Amniotic epithelial cell (primary cell): ENCODE measurements around the gene INSIG2.

GRCh38 chr2:112640364-112641340 lies 5.1 kb upstream of the SLC20A1 start:
- RRBS: no CpG with 5 or more reads among the region's 8 CpGs

- RRBS: no CpG with 5 or more reads among the region's 8 CpGs
Measured at GRCh38 chr2:112833345-112833708, 3.3 kb downstream of the IL1B start.

GRCh38 chr2:113078327-113078794 lies 10.6 kb downstream of the IL1F10 start:
- RRBS: no CpG with 5 or more reads among the region's 6 CpGs

DNA sequence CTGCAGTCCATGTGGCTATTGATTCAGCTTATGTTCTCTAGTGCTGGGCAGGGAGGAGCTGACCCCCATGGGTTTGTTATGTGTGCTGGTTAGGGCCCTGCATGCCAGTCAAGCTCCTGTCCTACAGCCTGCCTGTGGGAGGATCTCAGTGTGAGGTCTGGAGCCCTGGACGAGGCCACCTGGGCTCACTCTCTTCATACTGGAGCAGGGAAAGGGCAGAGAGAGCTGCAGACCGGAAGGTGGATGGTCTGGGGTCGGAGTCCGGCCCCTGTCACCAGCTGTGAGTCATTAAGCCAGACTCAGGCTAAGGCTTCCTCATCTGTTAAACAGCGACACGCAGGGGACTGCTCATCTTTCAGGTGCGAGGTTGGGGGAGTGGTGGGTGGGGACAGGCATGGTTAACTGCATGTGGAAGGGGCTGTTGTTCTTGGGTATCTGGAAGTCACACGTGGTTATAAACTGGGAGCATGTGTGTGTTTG lies 6.6 kb downstream of the PSD4 start:
- RRBS: no CpG with 5 or more reads among the region's 8 CpGs

GRCh38 chr2:113195789-113196436 lies 22.1 kb downstream of the PSD4 start:
- RRBS: no CpG with 5 or more reads among the region's 11 CpGs

DNA sequence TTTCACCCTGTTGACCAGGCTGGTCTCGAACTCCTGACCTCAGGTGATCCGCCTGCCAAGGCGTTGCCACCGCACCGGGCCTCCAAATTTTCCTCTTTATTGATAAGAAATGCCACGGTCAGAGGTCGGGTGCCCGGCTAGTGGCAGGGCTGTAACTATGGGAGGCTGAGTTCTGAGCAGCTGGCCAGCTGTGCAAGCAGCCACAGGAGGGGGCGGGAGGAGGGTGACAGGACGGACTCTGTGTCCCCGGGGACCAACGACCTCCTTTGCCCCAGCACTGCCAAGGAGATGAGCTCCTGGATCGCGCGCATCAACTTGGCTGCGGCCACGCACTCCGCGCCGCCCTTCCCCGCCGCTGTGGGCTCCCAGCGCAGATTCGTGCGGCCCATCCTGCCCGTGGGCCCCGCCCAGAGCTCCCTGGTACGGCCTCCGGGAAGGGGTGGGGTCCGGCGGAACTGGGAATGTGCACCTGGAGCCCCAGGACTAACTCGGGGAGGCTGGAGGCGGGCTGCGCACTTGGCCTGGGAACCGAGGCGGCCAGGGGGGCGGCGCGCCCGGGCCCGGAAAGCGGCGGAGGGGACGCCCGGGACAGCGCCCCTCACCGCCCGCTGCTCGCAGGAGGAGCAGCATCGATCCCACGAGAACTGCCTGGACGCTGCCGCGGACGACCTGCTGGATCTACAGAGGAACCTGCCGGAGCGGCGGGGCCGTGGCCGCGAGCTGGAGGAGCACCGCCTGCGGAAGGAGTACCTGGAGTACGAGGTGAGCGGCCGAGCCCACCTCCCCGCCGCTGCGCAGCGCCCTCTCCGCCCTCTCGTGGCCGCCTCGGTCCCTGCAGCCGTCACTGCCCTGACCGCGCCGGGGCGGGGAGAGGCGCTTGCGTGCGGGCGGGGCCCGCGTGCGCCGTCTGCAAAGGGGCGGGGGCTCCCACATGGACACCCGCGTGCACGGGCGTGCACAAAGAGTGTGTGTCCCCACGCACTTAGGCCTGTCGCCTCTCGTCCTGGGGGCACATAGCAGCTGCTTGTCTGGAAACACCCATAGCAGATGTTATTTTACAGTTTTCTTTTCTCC lies 25.0 kb downstream of the PSD4 start:
- RRBS: 8% methylated on average over 2 of the region's 95 CpGs

GRCh38 chr2:113206177-113206946 lies 32.6 kb downstream of the PSD4 start:
- RRBS: no CpG with 5 or more reads among the region's 9 CpGs

DNA sequence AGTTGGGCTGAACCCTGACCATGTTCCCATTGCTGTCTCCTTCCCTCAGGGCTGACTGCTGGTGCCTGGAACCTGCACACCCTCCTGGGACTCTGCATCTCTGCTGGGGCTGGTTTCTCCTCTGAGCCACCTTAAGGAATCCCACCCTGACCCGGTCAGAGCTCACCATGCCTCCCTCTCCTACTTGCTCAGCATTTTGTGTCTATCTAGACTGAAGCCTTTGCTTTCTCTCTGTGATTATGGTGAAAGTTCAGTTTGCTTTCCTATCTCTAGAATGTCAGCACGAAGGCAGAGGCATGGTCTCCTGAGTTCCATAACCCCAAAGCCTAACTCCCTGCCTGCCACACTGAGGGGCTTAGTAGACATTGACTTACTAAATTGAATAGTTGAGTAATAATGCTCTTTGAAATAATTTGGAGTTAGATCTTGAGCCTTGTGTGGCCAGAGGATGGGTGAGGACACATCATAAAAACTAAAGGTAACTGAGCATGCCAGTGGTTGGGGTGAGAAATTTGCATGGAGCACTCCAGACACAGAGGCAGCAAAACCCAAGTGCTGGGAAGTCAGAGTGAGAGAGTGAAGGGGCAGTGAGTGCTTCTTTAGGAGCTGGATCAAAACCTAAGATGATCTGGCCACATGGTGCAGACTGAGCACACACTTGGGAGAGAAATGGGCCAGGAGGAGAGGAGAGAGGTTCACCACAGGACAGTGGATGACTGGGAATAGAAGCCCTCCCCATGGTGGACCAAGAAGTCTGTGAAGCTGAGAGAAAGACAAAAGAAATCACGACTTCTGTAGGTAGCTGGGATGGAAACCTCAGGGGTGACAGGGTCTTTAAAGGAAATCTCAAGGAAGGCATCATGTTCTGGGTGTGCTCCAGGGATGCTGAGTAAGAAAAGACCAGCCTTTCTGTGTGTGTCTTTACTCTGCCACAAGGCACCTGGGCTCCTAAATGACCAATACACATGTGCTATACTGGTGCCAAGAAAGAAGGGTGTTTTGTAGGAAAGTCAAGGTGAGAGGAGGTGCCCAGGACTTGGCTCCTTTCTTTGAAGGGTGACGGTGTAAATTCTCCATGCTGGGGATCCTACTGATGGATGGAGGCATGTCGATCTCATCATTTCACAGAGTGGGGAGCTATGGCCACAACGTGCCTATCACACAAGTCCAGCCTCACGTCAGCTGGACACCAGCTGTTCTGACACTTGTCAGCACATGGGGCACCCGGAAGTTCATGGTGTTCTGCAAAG lies 12.9 kb downstream of the PAX8 start:
- RRBS: no CpG with 5 or more reads among the region's 8 CpGs

GRCh38 chr2:113317525-113317916 lies 38.8 kb upstream of the PAX8 start:
- RRBS: no CpG with 5 or more reads among the region's 1 CpG

DNA sequence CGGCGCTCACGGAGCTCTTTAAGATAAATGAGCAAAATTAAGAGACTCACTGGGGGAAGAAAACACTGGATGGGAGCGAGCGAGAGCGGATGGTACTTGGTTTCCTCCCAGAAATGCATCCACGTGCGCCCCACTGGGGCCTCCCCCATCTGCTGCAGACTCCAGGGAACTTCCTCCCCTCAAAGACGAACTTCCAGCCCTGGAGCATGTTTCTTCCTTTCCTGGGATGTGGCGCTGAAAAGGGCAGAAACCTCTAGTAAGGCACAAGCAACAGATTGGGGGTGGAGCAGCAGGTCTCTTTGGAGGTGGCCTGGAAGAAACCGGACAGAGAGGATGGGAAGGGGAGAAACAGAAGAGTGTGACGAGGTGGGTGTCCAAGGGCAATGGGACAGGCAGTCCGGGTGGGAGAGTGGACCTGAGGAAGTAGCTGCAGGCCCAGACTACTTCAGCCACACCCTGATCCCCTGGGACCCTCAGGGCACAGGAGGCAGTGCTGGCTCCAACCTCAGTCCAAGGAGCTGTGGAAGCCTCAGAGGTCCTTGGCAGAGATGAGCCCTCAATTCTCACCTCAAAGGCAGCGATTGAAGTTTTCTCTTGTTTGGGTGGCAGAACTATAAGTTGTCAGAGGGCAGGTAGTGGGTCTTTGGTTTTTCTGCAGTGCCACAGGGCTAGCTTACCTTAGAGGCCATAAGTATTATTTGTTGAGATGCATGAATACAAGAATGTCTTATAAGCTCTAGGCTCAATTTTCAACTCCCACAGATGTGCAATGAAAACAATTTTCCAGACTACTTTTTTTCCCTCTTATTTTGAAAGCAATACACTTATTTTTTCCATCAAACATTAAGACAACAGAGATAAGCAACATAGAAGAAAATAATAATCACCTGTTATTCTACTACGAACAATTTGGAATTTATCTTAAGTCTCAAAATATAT lies 46.7 kb upstream of the PAX8 start:
- RRBS: 16% methylated on average over 1 of the region's 15 CpGs

DNA sequence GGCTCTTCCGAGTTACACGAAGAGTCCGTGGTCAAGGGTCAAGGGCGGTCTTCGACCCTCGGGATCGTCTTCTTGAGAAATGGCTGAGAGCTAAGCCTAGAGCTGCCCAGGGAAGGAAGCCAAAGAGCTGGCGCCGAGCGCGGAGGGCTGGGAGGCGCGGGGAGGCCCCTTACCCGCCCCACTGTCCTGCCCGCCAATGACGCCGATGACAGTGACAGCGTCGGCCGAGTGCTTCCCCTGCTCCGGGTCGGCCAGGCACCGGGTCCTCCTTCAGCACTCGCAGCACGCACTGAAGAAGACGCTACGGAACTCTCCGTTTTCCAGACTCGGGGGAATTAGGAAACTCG lies 4.4 kb downstream of the FOXD4L1 start:
- RRBS: no CpG with 5 or more reads among the region's 30 CpGs

DNA sequence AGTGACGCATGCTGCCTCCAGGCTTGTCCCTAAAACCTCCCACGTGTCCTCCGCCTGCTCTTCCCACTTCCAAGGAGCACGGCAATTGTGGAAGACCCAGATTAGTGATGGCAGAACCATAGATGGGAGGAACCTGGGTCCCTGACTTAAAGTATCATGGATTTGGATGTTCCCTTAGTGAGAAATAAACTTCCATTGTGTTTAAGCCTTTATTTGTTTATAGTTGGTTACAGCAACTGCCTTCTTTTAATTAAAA lies 48.5 kb upstream of the RABL2A start:
- RRBS: no CpG with 5 or more reads among the region's 4 CpGs

GRCh38 chr2:113876592-113877336 lies 13.1 kb upstream of the ACTR3 start:
- RRBS: no CpG with 5 or more reads among the region's 15 CpGs

- RRBS: no CpG with 5 or more reads among the region's 7 CpGs
Measured at GRCh38 chr2:113894315-113894880, 4.5 kb downstream of the ACTR3 start.

- RRBS: no CpG with 5 or more reads among the region's 3 CpGs
Measured at GRCh38 chr2:115562074-115562331, 1119.6 kb downstream of the DPP10 start.

DNA sequence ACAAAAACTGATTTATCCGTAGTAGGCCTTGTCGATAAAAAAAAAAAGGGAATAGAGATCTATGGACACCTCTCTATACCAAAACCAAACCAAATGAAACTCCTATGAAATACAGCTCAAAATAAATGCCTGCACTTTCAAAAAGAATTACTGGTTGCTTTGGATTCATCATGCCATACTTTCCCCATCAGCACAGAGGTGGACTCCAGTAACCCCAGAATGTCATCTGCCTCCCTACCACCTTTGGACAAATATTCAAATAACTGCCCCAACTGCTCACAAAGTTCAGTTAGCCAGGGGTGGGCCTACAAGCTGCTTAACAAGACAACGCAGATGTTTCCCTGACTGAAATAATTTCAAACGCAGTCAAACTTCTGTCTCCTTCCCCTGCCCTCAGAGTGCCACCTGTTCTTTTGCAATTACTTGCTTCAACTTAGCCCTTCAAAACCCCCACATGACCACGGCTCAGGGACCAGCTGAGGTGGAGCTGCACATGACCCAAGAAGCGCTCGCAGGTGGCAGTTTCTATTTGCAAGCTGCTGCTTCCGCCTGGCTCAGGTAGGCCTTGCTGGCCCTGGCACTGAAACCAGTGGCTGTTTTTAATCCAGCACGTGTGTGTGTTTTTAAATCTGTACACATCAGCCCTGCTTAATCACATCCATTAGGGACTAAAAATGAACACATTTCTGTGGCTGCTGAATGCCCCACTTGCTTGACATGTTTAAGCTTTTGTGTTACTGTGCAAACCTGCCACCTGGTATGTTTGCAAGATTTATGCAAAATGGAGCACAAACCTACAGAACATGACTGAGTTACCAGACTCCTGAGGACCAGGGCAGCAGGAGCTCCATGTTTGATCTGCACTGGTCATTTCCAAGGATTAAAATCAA lies 95.3 kb downstream of the CCDC93 start:
- RRBS: no CpG with 5 or more reads among the region's 9 CpGs

DNA sequence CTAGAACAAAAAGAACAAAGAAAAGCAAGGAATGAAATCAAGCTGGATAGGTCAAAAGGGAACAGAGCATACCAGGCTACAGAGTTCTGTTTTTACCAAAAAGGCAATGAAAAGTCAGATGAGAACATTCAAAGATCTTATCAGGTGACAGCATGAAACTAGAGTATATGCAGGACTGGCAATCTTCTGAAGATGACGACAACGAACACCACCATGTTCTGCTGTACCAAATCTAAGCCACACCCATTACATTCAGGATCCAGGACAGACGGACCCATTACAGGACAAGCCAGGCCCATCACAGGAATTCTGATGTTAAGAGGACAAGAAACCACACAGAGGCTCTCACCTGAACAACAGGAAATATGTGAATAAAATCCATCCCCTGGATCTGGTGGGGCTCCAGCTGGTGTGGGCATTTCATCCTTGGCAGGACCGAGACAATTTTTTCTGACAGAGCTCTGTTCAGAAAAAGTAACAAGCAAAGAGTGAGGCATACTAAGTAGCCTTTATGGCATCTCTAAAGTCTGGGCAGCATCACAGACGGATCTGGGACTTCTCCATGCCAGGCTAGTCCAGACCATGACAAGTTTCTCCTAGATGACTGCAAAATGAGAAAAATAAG lies 13.3 kb downstream of the CCDC93 start:
- RRBS: no CpG with 5 or more reads among the region's 5 CpGs

GRCh38 chr2:118013171-118013724 lies 622 bp downstream of the CCDC93 start:
- RRBS: 2% methylated on average over 24 of the region's 50 CpGs

GRCh38 chr2:118087962-118089082 lies at the start of gene INSIG2:
Gene INSIG2 (plus strand): TSS chr2:118088471.
- RRBS: 17% methylated on average over 3 of the region's 67 CpGs